ENCODE results near the genes GPRC5B, UMOD, ZP2, EEF2K and POLR3E.

DNA sequence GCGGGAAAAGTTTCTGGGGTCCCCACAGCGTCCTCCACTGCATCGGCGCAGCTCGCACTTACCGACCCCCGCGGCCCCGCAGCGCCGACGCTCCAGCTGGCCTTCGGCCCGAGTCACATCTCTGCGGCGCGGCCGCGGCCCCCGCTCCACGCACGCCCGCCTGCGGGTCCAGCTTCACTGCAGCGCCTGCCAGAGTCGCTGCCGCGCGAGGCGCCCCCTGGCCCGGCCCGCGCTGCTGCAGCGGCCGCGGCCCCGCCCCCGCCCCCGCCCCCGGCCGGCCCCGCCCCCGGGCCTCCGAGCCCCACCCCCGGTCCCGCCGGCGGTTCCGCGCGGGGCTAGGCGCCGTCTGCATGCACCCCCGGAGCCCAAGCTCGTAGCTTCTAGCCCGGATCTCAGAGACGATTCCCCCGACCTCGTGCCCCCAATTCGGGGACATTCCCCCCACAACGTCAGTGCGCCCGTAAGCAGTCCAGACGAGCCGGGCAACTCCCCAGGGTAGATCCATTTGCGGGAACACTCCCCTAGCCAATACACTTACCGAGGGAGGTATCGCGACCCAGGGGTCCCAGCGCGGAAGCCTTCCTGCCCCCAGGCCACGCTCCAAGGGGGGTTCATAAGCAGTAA, at the start of gene GPRC5B:
Gene GPRC5B (minus strand): TSS at position 184 of the 624 bp plus-strand sequence.
- RRBS, result 2% methylated on average over 27 of the region's 72 CpGs

DNA sequence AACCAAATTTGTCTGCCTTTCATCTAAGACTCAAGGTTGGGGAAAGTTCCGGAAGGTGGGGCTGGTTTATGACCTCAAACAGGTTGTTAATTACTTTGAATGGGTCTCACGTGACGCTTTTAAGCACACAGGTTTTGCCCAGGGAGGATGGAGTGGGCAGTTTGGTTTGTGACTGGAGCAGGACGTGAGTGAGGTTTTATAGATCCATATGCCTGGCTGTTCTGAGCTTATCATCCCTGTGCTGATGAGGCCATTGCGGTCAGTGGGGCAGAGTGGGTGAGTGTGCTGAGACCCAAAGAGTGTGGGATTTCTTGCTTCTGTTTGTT, 38.8 kb upstream of the GPRC5B start:
- RRBS, result no CpG with 5 or more reads among the region's 5 CpGs

DNA sequence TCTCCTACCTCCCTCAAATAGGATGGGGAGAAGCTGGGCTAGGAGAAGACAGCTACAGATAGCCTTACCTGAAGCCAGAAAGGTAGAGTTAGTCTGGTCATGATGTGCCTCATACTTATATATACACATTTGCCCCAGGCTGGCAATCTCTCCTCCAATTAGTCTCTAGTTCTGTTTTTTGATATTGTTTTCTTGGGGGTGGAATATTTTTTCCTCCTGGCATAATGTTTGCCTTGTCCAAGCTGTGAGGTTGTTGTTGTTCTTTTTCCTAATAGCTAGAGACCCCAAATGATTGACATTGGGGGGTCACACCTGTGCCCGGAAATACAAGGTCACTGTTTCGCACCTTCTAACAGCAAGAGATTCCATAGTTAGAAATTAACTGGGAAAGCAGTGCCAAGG, at the start of gene UMOD:
Gene UMOD (minus strand): TSS at position 95 of the 402 bp plus-strand sequence.
- RRBS, result no CpG with 5 or more reads among the region's 2 CpGs

- RRBS, result no CpG with 5 or more reads among the region's 5 CpGs
These were observed 9.4 kb downstream of the THUMPD1 start for GRCh38 chr16:20731907-20732973.

- RRBS, result no CpG with 5 or more reads among the region's 6 CpGs
These were observed 7.9 kb downstream of the THUMPD1 start for GRCh38 chr16:20733688-20734113.

DNA sequence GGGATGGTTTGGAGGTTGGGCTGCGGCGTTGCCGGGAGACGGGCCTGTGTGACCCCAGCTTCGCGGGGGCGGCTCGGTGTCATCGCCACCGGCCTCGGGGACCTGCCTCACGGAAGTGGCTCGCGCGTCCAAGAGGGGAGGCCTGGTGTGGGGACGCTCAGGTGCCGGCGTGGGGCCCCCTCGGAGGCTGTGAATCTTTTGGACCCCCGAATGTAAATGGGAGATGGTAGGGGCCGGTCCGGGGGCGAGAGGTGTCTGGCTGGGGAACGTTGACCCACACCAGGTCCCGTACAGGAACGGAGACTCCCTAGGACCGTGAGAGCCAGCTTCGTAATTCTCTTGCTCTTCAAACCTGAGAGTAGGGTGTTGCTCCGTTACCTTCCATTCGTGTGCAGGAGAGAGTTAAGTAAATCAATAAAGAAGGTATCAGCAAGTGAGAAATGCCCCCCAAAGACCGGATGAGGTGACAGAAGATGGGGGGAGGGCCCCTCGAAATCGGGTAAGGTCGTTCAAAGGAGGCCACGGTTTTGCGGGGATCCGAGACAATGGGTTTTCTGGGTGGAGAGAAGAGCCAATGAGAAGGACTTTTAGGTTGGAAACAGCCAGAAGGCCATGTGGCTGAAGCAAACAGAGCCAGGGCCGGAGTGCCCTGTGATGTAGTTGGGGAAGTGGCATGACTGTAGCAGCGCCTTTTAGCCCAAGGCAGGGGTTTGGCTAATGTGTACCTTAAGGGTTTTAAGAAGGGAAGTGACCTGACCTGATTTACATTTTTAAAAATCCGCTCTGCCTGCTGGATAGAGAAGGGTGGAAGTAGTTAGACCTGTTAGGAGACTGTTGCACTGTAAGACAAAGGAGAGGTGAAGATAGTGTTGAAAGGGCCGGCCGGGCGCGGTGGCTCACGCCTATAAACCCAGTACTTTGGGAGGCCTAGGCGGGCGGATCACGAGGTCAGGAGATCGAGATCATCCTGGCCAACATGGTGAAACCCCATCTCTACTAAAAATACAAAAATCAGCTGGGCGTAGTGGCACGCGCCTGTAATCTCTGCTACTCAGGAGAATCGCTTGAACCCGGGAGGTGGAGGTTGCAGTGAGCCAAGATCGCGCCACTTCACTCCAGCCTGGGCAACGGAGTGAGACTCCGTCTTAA, 767 bp downstream of the LYRM1 start:
- RRBS, result 1% methylated on average over 16 of the region's 58 CpGs

GRCh38 chr16:20905571-20905947, 5.0 kb downstream of the LYRM1 start:
- RRBS, result no CpG with 5 or more reads among the region's 2 CpGs

GRCh38 chr16:20929882-20930362, 29.4 kb downstream of the LYRM1 start:
- RRBS, result no CpG with 5 or more reads among the region's 10 CpGs

- RRBS, result no CpG with 5 or more reads among the region's 6 CpGs
These were observed at the start of gene ZP2 for GRCh38 chr16:21211378-21211742. Gene ZP2 (minus strand): TSS chr16:21211574.

DNA sequence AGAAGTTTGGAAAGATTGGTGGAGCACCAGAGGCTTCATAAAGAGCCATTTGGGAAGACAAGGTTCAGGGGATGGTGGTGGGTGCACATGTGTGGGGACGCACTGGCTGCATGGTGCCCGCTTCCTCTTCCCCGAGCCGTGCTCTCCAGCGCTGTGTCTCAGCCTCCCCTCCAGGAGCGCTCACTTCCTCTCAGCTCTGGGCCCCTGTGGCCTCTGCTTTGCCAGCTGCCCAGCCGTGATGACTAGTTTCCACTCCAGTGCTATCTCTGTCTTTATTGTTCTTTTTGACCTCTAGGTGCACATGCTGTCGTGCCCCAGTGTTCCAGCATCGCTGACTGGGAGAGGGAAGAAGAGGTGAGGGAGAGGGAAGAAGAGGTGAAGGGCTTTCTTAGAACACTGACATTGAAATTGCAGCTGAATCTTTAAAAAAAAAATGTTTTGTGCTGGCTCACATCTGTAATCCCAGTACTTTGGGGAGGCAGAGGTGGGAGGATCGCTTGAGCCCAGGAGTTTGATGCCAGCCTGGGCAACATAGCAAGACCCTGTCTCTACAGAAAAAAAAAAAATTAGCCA, 78.4 kb upstream of the CRYM start:
- RRBS, result no CpG with 5 or more reads among the region's 10 CpGs

- RRBS, result no CpG with 5 or more reads among the region's 3 CpGs
These were observed 85.7 kb upstream of the CRYM start for GRCh38 chr16:21363728-21364162.

- RRBS, result no CpG with 5 or more reads among the region's 6 CpGs
These were observed 115.2 kb upstream of the METTL9 start for GRCh38 chr16:21484224-21484556.

GRCh38 chr16:21506725-21507502, 92.5 kb upstream of the METTL9 start:
- RRBS, result 85% methylated on average over 3 of the region's 23 CpGs

GRCh38 chr16:21540942-21541643, 58.3 kb upstream of the METTL9 start:
- RRBS, result no CpG with 5 or more reads among the region's 19 CpGs

- RRBS, result no CpG with 5 or more reads among the region's 12 CpGs
These were observed 22.8 kb downstream of the IGSF6 start for GRCh38 chr16:21629514-21630023.

DNA sequence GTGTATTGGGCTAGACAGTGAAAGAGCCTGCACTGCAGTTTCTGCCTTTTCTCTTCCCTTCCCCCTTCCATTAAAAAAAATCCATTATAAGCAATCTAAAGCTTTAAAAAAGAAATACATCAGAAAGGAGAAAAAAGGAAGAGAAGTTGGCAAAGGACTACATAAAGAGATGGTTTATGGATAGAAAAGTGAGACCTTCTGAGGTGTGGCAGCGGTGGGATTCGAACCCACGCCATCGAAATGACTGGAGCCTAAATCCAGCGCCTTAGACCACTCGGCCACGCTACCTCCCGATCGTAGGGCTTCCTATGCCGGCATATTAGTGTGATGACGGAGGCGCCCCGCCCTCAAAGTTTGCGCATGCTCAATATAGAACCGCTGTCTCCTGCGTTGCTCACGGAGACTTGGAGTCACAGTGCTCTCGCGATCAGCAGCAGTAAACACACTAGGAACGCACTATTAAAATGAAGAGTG, 10.5 kb upstream of the EEF2K start:
- RRBS, result no CpG with 5 or more reads among the region's 20 CpGs

DNA sequence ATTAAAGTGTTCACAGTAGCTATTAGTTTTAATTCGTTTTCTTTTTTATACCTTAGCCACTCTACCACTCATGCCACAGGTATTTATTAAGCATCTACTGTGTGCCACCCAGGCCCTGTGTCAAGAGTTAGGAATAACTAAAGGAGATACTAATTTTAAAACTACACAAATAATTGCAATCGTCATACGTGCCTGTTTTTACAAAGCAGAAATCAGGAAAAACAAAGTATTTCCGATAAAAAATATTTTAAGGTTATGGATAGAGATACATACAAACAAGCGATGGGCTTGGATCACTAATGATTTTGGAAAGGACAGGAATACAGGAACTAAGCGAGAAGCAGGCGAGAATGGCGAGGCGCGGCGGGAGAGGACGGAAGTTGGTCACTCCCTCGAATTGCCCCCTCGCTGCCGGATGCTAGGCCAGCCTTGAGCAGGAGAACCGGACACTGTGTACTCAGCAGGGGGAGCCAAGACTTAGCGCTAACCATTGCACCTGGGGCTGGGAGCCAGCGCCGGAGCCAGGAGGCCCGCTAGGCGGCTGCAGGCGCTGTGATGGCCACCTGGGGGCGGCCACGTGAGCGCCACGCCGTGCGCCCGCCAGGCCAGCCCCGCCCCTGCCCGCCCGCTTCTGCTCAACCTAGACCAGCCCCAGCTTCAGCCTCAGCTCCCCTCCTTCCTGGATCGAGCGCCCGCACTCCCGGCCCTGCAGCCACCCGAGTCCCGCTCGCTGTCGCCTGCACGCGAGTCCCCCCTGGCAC, at the start of gene EEF2K:
Gene EEF2K (plus strand): TSS at position 634 of the 761 bp plus-strand sequence.
- RRBS, result 1% methylated on average over 10 of the region's 42 CpGs

- RRBS, result 1% methylated on average over 7 of the region's 56 CpGs
These were observed at the start of gene POLR3E for GRCh38 chr16:22296816-22297557. Gene POLR3E (plus strand): TSS chr16:22297409.

DNA sequence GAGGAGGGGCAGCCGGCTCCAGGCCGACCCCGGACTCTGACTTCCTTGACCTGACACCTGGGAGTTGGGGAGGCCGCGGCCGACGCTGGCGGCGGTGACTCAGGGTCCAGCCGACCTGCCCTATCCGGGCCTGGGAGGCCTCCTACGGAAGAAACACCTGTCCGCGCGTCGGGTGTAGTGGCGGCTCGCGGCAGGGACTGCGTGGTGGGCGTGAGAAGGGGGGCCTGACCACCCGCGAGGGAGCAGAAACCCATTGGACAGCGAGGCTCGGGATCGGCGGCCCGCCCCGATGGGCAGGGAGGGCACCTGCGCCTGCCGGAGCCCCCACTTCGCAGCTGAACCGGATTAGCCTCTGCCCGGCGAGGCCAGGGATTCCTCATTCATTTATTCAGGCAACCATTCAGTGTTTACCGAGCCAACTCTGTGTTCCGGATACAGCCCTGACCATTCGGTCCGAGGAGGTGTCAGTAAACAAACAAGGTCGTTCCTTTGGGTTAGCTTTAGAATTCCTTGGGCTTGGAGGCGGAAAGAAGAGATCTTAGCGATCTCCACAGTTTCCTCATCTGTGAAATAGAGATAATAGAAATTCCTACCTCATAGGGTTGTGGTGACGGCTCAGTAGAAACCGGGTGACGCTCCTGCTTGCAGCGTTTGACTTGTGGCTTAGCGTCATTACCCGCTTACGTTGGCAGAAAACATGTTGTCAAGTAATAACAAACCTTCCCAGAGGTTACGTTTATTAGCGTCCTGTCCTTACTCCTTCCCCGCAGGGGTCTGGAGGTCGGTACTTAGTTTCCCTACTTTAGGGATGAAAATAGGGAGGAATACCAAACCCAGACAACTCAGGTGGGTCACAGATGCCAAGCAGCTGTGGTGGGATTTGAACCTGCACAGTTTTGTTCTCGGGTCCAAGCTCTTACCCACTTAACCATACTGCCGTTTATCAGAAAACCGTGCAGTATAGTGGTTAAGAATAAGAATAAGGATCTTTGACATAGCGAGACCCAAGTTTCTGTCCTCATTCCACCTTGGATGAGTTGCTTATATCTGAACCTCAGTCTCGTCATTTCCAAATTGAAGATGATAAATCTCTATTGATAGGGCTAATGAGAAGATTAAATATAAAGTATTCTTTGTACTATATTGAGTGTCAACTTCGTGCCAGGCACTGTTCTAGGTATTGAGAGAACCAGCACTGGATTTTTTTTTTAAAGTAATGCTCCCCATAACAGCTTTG, 892 bp downstream of the POLR3E start:
- RRBS, result 4% methylated on average over 8 of the region's 59 CpGs

DNA sequence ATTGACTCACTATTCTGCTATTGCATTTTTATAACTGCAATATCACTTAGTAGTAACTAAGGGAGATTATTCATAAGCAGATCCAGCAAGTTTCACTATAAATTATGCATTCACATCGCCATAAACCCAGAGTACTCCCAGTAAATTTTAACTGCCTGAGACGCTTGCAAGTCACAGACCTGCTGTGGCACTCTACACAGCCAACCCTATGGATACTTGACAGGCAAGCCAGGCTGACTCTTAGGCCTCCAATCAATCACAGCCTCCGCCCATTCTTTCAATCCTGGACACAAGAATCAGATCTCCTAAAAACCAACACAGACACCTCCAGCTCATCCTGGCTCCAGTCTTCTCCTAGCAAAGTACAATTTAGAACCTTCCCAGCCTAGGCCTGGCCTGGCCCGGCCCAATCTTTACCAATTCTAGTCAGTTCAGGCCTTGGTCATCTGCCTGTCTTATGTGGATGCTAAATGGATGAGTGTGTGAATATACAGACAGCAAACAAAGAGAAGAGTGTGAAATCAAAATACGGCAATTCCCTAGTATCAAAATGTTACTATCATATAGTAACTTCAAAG, 28.1 kb downstream of the USP31 start:
- RRBS, result no CpG with 5 or more reads among the region's 5 CpGs